Glomerular endothelial cell (primary cell): ENCODE measurements around a stretch of chr15.

DNA sequence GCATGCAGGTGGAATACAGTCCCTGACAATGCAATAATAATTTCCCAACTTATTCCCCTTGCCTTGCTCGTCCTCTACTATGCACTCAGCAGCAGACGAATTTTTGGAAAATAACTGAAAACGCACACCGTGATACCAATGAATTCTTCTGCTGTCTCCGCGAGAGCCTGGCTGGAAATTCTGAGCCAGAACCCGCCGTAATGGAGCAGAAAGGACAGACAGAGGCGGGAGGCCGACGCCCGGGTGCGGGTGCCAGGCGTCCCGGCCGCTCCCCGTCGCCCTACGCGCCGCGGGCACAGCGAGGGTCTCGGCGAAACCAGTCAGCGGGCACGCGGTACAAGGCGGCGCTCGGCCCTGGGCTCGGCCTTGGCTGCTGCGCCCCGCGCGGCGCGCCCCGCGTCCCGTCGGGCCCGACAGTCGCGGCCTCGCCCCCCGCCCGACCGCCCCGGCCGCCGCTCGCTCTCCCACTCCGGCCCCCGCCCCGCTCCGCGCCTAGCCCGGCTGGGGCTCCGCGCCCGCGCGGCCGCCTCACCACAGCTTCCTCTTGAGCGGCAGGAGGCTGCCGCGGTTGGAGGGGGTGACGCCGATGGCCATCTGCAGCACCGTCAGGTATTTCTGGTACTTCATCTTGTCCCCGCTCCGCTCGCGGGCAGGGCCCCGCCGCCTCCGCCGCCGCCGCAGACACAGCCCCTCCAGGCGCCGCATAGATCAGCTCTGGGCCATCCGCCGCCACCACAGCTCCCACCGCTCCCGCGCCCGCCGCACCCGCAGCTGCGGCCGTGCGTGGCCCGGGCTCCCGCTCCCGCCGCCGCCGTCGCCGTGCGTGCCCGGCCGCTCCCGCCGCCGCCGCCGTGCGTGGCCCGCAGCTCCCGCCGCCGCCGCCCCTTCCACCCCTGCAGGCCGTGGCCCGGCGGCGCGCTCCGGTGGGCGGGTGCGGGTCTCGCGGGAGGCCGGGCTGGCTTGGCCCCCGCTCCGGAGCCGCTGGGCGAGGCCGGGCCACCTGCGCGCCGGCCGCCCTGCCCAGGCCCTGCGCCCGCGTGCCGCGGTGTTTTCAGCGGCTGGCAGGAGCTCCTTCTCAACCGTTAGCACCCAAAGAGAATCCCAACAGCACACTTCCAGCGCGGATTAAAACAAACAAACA is 114.2 kb upstream of the GOLGA8J start:
- RAMPAGE, long total RNA = no peak

- RAMPAGE, long total RNA = no peak
Measured at GRCh38 chr15:30045637-30046277, 37.0 kb upstream of the GOLGA8J start.

DNA sequence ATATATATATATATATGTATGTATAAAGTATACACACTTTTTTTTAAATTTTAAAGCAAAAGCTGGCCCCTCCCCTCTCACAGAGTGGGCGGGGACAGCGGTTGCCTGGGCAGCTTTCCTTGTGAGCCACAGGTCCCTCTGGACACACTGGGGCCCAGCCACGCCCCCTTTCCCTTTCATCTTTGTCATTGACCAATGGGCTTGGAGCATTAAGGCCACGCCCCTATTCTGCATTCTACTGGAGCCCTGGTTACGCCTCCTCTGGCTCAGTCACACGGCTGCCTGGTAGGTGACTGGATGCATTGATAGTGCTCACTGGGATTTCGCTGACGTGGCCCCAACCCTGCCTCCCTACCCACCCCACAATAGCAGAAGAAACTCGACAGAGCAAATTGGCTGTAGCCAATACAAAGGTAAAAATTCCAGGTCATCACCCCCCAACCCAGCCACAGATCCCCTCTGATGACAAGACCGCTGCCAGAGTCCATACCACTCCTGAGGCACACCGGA is 112.5 kb upstream of the FAN1 start:
- RAMPAGE, long total RNA = no peak

DNA sequence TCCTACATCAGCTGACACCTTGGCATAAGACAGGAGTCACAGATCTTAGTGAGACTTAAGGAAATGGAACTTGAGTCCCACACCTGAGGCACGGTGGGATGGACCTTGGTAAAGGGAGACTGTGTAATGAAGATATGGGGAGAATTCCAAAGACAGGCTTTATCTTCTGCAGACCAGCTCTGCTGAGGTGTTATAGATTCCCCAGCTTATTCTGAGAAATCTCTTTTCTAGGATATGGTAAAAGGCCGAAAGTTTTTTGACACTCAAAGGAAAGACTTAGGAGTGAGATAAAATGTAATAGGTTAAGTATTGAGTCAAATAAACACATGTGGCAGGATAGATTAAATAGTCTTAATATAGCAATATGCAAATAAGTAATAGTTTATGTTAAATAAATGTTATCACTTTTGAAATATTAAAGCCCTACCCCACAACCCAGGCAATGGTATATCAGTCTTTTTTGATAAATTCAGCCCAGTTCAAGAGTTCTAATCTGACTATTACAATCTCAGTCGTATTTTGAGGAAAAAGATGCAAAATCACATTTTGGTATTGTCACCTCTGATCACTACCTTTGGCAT is 8.4 kb upstream of the MTMR10 start:
- RAMPAGE, long total RNA = no peak

DNA sequence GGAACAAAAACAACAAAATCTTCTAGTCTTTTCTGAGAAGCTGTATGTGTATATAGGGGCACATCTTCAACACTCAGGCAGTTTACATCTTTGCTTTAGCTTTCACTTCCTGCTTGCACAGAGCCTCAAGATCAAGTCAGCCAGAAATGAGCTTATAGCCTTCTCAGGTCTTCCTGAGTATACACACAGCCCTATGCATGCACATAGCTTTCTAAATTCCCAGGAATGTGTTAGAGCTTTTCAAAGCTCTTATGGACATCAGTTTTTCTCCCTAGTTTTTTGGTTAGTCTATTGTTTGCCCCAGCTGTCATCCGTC is 22.4 kb upstream of the MTMR10 start:
- RAMPAGE, long total RNA = no peak

DNA sequence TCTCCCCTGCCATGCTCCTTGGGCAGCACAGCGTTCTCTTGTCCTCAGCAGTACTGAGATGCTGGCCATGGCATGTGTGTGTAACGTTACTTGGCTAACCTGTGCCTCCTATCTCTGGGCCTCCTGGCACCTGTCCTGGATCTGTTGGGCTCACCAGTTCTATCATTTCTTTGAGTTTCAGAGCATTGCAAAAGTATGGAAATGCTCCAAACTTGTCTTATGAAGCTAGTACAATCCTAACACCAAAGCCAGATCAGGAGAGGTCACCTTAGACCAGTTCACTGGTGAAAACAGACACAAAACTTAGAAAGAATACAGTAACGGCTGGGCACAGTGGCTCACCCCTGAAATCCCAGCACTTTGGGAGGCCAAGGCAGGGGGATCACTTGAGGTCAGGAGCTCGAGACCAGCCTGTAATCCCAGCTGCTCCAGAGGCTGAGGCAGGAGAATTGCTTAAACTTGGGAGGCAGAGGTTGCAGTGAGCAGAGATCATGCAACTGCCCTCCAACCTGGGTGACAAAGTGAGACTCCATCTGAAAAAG is 62.3 kb upstream of the TRPM1 start:
- RAMPAGE, long total RNA = no peak

DNA sequence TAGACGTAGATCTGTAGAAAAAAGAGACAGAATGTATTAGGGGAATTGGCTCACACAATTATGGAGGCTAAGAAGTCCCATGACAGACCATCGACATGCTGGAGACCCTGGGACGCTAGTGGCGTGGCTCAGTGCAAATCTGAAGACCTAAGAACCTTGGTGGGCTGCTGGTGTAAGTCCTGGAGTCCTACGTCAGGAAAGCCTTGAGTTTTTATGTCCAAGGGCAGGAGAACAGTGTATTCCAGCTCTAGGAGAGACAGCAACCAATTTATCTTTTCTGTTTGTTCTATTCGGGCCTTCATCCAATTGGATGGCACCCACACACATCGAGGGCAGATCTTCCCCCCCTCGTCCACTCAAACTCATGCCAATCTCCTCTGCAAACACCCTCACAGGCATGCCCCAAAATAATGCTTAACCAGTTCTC is 102.3 kb upstream of the TRPM1 start:
- RAMPAGE, long total RNA = no peak

DNA sequence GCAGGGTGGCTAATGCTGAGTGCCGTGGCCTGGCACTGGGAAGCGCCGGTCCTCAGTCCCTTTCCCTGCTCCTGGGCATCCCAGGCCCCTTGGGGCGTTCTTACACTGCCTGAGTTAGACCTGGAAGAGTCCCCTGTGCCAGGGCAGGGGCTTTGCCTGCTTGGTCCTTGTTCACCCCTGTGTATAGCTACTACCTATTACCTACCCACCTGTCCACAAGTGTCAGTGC is 110.0 kb upstream of the KLF13 start:
- RAMPAGE, long total RNA = no peak

- RAMPAGE, long total RNA = no peak
Measured at GRCh38 chr15:31241846-31242293, 84.8 kb upstream of the KLF13 start.

GRCh38 chr15:31265181-31265748 is 61.4 kb upstream of the KLF13 start:
- RAMPAGE, long total RNA = no peak

DNA sequence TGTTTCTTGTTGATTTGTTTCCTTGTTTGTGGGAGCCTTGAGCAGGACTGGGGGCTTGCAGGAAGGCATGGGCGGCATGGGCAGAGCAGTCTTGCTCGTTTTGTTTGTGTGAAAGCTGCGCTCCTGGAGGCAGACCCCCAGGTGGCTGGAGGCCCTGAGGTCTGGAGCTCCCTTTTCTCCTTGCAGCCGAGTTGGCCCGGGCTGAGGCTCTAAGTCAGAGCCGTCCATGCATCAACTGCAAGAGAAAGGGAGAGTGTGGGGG is 26.9 kb upstream of the KLF13 start:
- RAMPAGE, long total RNA = no peak

DNA sequence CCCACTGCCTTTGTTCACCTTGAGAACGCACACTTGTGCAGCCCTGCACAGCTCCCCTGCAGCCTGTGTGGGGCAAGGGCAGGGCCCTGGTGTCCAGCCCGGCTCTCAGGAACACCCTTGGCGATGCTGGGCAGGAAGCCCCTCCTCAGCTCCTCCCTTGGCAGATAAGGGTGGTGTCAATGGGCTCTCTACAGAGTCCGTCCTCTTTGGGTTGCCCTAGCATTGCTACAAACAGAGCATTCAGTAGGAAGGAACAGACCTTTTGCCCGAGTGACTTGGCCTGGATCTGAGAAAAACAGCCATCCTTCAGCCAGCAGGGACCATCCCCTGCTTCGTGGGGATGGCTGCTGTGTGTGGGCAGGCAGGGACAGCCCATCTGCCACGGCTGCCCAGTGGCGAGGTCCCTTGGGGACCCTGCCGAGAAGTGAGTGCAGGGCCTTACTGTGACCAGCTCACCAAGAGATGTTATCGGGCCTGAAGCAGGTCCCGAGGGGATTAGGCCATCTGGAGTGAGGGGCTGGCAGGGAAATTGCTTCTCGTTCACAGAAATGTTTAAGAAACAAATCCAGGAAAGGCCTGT is 25.3 kb upstream of the KLF13 start:
- RAMPAGE, long total RNA = no peak

GRCh38 chr15:31303505-31303704 is 23.2 kb upstream of the KLF13 start:
- RAMPAGE, long total RNA = no peak

DNA sequence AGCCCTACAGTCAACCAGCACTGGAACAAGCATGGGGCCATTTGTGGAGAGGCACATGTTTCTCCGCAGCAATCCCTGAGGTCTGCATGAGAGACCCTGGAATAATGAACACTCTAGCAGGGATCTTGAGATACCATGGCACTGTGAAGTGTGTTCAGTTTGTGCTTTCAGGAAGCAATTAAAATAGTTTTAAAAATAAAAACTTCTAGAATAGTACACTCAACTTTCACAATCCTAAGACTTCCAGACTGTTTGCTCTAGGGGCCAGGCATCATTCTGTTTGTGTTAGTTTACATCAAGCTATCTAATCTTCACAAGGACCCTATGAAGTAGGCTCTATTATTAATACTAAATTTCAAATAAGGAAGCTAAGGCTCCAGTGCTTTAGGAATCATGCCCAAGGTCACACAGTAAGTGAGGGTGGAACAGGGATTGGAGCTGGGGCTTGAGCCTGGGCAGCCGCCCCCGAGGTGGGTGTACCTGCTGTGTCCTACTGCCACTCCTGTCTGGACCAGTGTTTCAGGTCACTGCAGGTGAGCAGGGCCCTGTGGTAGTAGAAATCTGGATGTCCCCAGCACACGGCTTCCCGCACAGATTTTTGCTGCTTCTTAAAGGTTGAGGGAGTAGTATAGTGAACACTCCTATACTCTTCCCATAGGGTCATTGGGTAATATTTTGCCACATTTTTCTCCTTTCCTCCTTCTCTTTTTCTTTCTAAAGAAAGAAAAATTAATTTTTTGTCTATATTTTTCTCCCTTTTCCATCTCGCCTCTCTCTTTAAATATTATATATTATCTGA is 6.4 kb downstream of the KLF13 start:
- RAMPAGE, long total RNA = no peak

DNA sequence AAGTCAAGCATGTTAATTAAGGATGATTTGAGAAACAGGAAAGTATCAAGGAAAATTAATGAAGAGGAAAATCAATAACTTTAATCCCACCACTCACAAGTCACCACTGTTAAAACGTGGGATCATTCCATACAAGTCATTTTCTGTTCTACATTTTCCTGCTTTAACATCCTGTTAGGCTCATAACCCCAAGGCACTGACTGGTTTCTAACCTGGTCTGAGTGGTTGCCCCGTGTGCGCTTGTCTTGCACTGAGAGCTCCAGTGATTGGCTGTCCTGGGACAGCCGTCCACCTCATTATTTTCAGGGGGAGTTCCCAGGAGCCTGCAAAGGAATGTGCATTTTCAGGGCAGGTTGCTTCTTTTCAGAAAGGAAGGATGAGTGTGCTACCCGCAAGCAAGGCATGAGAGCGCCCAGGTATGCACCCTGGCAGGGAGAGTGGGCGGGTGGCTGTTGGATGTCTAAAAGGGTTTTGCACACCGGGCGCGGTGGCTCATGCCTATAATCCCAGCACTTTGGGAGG is 24.7 kb downstream of the KLF13 start:
- RAMPAGE, long total RNA = no peak

DNA sequence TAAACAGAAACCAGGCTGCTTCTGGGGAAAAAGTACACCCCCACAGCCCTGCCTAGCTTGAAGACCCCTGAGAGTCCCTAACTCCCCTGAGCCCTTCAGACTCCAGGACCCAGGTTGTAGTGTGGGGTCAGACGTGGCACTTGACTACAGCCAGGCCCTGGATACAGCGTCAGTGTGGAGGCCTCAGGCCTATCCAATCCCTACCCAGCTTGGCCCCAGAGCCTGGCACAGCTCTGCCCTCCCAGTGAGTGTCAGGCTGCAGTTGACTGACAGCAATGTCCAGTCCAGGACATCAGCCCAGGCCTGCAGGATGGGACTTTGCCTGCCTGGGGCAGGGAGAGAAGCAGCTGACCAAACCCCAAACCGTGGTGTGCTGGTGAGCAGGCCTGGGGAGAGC is 27.3 kb downstream of the KLF13 start:
- RAMPAGE, long total RNA = no peak

- RAMPAGE, long total RNA = no peak
Measured at GRCh38 chr15:31372417-31373048, 45.9 kb downstream of the KLF13 start.

DNA sequence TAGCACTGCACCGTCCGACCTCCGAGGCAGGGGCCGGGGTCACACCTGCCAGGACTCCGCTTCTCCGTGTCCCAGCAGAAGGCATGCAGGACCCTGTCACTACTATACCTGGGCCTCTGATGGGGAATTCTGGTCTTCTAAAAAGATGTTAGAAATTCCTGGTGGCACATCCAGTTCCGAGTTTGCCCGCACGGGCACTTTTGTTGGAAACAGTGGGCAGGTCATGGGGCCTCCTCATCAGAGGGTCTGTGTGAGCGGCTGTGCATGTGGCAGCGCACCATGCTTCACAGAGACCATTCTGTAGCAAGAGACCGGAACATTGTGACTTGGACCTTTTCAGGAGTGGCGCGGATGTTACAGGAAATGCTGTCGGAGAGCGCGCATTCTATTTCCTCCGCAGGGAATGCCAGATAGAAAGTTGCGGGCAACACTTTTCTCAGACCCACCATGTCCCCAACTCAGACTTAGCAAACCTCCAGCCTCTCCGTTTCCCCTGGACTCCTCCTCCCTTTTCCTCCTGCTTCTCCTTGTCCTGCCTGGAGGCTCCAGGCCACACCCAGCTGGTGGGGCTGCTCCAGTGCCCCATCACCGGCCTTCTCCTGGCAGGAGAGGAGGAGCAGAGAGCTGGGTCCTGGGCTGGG is 46.5 kb downstream of the KLF13 start:
- RAMPAGE, long total RNA = no peak

DNA sequence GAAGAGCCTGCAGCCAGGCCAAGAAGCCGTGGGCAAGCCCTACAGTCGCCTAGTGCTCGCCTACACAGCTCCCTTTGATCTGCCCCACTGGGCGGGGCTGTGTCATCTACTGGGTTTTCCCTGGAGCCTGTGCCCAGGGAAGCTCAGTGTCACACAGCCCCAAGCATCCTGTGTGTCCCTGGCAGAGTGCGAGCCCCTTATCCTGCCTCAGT is 72.1 kb downstream of the KLF13 start:
- RAMPAGE, long total RNA = no peak

DNA sequence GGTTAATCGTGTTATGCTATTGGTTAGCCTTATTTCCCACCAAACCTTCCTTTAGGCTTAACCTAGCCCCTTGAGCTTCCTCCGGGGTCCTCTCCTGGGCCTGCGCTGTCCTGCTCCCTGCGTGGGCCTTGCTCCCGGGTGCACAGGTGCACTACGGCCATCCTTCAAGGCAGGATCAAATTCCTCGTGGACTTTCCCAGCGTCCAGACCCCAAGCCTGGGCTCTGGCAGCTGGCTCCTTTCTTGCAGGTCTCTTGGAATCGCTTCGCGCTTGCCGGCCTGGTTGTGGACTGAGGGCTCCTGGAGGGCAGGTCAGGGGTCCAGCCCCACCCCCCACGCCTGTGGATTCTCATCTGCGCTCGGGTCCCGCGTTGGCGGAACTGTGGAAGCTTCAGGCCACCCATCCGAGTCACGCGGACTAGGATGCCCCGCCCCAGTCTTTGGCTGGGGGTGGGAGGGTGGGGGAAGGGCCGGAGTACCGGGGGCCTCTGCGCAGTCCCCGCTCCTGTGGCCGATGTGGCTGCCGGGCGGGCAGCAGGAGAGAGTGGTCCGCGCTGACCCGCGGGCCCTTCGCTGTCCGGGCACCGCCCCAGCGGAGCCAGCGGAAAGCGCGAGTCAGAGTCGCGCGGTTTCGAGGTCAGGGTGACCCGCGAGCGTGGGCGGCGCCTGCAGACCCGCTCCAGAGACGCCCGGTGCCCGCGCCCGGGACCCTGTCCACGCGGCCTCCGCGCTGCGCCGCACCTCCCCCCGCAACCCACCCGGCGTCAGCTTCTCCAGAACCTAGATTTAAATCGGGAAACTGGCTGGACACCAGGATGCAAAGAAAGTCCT is 114.1 kb downstream of the KLF13 start:
- RAMPAGE, long total RNA = no peak